ENCODE measurements around a stretch of chr17.

DNA sequence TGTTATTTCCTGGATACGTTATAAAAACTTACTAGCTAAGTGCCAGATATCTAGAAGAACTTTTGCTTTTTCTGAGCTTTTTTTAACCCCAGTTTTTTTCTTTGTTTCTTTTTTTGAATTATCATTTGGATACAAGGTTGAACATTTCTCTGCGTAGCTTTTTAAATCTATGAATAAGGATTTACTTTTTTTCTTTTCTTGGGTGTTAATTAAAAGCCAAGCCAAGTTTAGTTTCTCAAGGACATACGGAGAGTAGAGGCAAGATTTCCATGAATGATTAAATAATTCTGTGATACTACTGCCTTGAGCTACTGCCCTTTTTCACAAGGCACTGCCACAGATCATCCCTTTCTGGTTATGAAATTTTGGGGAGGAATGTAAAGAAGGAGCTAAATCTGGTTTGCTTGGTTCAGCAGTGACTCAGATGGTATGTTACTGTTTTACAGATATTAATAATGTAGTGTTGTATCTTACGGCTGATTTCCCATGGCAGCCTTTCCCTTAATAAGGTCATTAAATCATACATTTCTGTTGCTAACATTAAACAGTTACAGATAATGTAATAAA lies 2.4 kb downstream of the WSB1 start:
- PRO-cap, 3 experiments: peak in 2 of 3 experiments; most common minus-strand start position 353 of the sequence (in 2)
- RAMPAGE, long total RNA: no peak
- RRBS, 2 experiments: no CpG with 5 or more reads among the region's 4 CpGs

- PRO-cap, 3 experiments: no peak in any of the 3 experiments
- RAMPAGE, long total RNA: no peak
- RRBS, 2 experiments: no CpG with 5 or more reads among the region's 7 CpGs
Measured at GRCh38 chr17:27302995-27303901, 9.3 kb downstream of the WSB1 start.

- PRO-cap, 3 experiments: no peak in any of the 3 experiments
- RAMPAGE, long total RNA: no peak
- RRBS, 2 experiments: no CpG with 5 or more reads among the region's 12 CpGs
Measured at GRCh38 chr17:27458194-27458971, 2.1 kb downstream of the KSR1 start.

- PRO-cap, 3 experiments: no peak in any of the 3 experiments
- RAMPAGE, long total RNA: no peak
- RRBS, 2 experiments: no CpG with 5 or more reads among the region's 9 CpGs
Measured at GRCh38 chr17:27496494-27497038, 40.3 kb downstream of the KSR1 start.

GRCh38 chr17:27601179-27601783 lies 29.7 kb upstream of the LGALS9 start:
- PRO-cap, 3 experiments: no peak in any of the 3 experiments
- RAMPAGE, long total RNA: no peak
- RRBS, 2 experiments: no CpG with 5 or more reads among the region's 7 CpGs

GRCh38 chr17:27625555-27626435 lies 5.2 kb upstream of the LGALS9 start:
- PRO-cap, 3 experiments: no peak in any of the 3 experiments
- RAMPAGE, long total RNA: no peak
- RRBS, 2 experiments: no CpG with 5 or more reads among the region's 11 CpGs

GRCh38 chr17:27647850-27648123 lies 16.8 kb downstream of the LGALS9 start:
- PRO-cap, 3 experiments: no peak in any of the 3 experiments
- RAMPAGE, long total RNA: no peak
- RRBS, 2 experiments: no CpG with 5 or more reads among the region's 8 CpGs

DNA sequence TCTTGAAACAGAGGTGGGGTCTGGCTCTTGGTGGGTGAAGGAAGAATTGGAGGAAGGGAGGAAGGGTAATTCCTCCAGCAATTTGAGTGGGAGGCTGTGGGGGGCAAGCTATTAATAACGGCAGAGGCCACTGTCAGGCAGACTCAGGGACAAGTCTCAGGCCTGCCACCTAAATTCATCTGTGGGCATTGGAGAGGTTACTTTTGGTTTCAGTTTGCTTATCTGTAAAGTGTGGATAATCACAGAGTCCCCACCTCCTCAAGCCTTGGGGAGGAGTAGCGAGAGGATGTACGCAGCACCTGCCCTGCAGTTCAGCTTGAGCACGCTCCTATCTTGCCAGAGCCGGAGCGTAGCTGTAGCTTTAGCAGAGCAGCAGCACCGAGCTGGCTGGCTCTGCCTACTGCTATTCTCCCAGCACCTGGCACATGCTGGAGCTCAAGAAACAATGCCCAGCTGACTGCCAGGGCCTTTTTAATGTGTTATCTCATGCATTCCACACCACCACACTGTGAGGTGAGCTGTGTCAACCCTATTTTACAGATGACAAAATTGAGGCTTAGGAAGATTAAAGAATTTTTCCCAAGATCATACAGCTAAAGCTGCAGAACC lies 7.7 kb upstream of the NOS2 start:
- PRO-cap, 3 experiments: no peak in any of the 3 experiments
- RAMPAGE, long total RNA: no peak
- RRBS, 2 experiments: no CpG with 5 or more reads among the region's 7 CpGs

GRCh38 chr17:28046383-28046799 lies 3.9 kb downstream of the NLK start:
- PRO-cap, 3 experiments: no peak in any of the 3 experiments
- RAMPAGE, long total RNA: no peak
- RRBS, 2 experiments: no CpG with 5 or more reads among the region's 3 CpGs

- PRO-cap, 3 experiments: no peak in any of the 3 experiments
- RAMPAGE, long total RNA: no peak
- RRBS, 2 experiments: no CpG with 5 or more reads among the region's 3 CpGs
Measured at GRCh38 chr17:28087027-28087998, 44.8 kb downstream of the NLK start.

- PRO-cap, 3 experiments: no peak in any of the 3 experiments
- RAMPAGE, long total RNA: no peak
- RRBS, 2 experiments: no CpG with 5 or more reads among the region's 7 CpGs
Measured at GRCh38 chr17:28242876-28243329, 76.1 kb upstream of the TMEM97 start.

DNA sequence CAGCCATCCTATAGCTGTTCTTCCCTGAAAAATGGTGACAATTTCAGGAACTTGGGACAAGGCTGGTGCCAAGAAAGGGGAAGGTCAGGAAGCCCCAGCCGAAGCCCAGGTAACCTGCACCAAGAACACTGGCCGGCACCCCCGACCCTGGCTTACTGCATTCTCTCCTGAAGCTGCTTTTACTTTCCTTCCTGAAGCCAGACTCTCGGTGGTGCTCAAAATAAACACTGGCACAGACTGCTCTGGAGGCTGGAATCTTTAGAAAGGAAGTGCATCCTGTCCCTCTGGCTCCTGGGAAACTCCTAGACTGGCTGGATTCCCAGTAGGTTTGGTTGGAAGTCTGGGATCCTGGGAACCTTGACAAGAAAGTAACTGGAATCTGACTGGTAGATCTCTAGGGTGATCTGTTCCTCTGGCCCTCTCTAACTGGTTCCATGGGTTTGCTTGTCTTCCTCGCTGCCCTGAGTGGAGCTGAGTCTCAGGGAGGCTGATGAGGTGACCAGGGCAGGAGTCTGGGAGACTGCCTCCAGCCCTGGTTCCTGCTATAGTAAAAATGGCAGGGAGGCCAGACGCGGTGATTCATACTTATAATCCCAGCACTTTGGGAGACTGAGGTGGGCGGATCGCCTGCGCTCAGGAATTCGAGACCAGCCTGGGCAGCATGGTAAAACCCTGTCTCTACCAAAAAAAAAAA lies 3.0 kb downstream of the TNFAIP1 start:
- PRO-cap, 3 experiments: peak in 2 of 3 experiments; most common minus-strand start position 157 of the sequence (in 2)
- RAMPAGE, long total RNA: no peak
- RRBS, 2 experiments: no CpG with 5 or more reads among the region's 11 CpGs

- PRO-cap, 3 experiments: no peak in any of the 3 experiments
- RAMPAGE, long total RNA: no peak
- RRBS, 2 experiments: no CpG with 5 or more reads among the region's 5 CpGs
Measured at GRCh38 chr17:28398009-28398782, 7.8 kb downstream of the SLC46A1 start.

GRCh38 chr17:28524984-28525768 lies 19.0 kb downstream of the FOXN1 start:
- PRO-cap, 3 experiments: no peak in any of the 3 experiments
- RAMPAGE, long total RNA: no peak
- RRBS, 2 experiments: no CpG with 5 or more reads among the region's 6 CpGs

DNA sequence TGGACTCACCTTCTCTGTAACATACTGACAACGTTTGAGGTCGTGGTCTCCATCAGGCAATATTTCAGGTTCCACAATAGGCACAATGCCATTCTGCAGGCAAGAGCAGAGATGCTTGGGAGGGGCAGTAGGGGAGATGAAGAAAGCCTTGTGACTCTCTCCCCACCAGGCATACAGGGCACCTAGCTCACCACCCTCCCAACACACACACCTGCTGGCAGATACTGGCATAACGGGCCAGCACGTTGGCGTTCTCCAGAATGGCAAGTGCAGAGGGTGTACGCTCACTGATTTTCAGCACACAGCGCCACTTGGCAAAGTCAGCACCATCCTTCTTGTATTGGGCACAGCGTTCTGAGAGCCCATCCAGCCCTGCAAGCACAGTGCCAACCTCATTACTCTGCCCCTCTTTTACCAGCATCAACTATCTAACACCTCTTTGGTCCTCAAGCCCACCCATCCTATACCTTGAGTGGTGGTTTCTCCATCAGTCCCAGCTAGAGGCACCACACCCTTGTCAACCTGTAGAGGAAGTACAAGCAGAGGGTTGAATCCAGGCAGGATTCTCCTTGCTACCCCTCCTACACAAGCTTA lies 2.1 kb downstream of the ALDOC start:
- PRO-cap, 3 experiments: no peak in any of the 3 experiments
- RAMPAGE, long total RNA: no peak
- RRBS, 2 experiments: no CpG with 5 or more reads among the region's 8 CpGs

GRCh38 chr17:28646655-28647211 lies 1.8 kb upstream of the BLTP2 start:
- PRO-cap, 3 experiments: no peak in any of the 3 experiments
- RAMPAGE, long total RNA: no peak
- RRBS, 2 experiments: no CpG with 5 or more reads among the region's 7 CpGs

DNA sequence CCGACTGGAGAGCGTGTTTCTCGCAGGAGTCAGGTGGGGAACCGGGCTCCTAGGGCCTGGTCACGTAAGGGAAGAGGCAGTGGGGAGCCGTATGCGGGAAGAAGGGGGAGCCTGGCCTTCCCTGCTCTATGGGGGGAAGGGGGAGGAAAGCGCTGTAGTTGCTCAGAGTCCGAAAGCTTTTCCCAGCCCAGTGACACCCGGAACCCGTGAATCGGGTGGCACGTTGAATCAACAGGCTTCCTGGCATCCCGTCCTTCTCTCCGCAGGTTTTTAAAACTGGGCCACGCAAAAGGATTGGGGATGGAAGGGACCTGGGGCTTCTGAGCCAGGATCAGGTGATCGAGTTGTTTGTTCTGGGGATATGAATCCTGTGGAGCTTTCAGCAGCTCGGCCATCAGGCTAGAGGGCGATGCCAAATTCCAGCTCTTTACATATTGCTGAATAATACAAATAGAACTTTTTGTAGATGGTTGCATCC lies 385 bp downstream of the SUPT6H start:
- PRO-cap, 3 experiments: no peak in any of the 3 experiments
- RAMPAGE, long total RNA: no peak
- RRBS, 2 experiments: no CpG with 5 or more reads among the region's 19 CpGs

DNA sequence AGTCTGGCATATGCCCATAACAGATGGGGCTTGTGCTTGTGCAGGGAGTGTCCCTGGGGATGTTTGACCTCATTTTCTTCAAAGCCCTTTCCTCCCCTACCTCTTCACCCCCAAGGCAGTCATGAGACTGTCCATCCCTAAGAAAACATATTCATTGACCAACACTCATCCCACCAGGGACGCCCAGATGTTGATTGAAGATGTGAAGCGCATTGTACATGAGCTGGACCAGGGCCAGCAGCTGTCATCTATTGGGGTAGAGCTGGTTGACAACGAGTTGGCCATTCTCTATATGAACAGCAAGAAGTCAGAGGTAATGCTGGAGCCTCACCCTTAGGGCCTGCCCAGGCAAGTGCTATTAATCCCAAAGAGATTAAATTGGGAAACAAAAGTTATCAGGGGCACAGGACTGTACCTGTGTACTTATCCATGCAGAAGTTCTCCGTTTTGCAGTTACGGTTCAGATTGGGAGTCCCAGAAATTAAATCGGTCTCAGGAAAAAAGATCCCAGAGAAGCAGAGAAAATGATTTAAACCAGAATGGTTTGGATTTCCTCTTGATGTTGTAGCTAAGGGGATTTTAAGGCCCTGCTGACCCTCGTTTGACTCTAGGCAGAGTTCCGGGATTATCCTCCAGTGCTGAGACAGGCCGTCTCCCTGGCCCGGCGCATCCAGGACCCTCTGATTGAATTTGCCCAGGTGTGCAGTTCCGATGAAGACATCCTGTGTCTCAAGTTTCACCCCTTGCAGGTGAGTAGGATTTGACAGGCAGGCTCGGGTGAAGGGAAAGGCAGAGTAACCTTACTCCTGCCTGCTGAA lies 24.7 kb downstream of the SUPT6H start:
- PRO-cap, 3 experiments: no peak in any of the 3 experiments
- RAMPAGE, long total RNA: no peak
- RRBS, 2 experiments: 96 to 100% methylated on average over 2 to 3 of the region's 13 CpGs

DNA sequence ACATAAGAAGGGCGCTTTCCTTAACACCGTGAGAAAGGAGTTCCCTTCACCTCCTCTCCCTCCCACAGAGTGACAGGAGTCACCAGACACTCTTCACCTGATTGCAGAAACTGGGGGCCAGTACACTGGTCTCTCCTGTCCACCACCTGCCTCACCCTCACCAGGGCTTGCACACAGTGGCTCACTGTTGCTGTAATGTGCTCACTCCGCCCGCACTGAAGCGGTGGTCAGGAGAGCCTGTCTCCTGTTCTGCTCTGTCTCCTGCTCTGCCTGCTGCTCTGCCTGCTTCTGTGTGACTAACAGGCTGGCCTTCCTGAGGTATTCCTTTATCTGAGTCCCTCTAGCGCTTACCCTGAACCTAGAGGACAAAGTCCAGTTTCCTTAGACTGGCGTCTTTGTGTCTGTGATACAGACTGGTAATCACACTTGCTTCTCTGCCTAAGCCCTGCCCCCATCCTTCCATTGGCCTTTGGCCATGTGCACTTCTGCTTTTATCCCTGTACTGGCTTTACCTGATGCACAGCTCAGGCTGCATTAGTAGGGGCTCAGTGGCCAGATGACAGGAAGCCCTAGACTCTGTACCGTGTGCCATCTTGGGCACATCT lies 13.4 kb downstream of the PROCA1 start:
- PRO-cap, 3 experiments: no peak in any of the 3 experiments
- RAMPAGE, long total RNA: no peak
- RRBS, 2 experiments: no CpG with 5 or more reads among the region's 8 CpGs

DNA sequence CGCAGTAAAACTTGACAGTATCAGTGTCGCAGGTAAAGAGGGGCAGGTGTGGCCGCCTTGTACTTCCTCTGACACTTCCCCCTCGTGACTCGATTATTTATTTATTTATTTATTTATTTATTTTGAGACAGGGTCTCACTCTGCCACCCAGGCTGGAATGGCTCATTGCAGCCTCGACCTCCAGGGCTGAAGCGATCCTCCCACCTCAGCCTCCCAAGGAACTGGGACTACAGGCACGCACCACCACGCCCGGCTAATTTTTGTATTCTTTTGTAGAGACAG lies 911 bp upstream of the RPL23A start:
- PRO-cap, 3 experiments: no peak in any of the 3 experiments
- RAMPAGE, long total RNA: no peak
- RRBS, 2 experiments: no CpG with 5 or more reads among the region's 10 CpGs

All from skeletal muscle tissue (tissue), 7 donors.